Mesenteric fat pad (tissue), 1 donor: ENCODE data around the gene FOXO3.

GRCh38 chr6:107819901-107820946 lies 3.9 kb downstream of the SCML4 start:
- PRO-cap = no peak

GRCh38 chr6:107880947-107881620 lies 57.0 kb upstream of the SCML4 start:
- PRO-cap = no peak

DNA sequence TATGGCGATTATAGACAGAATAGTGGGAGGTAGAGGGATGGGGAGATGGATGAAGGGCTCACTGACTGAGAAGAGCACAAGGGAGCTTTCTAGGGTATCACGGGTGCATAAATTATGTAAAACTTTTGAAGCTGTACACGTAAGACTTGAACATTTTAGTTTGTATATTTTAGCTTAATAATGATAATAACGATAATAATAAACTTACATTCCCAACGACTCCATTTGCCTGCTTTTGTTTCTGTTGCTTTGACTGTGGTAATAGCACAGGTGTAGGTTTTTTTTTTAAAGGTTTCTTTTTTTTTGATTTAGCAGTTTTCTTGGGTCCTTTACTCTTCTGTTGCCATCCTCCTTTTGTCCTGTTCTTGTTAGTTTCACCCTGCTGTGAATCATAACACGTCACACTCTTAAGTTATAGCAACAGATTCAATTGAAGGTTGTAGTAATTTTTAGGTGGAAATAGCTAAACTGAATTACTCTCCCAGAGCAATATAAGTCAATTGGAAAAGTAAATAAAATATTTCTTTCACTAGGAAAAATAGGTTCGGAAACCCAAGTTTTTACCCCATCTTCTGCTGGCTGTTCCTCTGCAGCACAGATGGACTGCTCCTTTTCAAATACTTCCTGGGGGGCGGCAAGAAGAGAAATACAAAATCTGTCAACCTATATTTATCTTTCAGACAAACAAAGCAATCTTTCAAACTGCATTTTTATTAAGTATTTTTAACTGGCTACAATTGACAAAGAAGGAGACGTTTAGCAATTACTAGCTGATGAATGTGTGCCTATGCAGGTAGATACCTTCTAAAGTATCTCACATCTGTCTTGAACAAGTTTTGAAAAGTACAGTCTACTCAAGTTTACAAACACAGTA lies 64.5 kb downstream of the SEC63 start:
- PRO-cap = no peak

DNA sequence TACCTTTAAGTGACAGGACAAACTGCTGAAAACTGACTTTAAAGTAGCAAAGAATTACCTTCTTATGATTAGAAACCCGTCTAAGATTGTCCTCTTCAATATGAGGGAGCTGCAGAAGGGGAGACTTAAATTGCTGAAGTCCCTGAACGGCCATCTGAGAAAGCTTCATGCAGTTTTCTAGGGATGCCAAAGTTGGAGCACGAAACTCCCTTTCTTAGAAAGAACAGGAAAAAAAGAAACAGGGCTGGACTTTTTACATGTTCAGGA lies 55.3 kb downstream of the SEC63 start:
- PRO-cap = no peak

DNA sequence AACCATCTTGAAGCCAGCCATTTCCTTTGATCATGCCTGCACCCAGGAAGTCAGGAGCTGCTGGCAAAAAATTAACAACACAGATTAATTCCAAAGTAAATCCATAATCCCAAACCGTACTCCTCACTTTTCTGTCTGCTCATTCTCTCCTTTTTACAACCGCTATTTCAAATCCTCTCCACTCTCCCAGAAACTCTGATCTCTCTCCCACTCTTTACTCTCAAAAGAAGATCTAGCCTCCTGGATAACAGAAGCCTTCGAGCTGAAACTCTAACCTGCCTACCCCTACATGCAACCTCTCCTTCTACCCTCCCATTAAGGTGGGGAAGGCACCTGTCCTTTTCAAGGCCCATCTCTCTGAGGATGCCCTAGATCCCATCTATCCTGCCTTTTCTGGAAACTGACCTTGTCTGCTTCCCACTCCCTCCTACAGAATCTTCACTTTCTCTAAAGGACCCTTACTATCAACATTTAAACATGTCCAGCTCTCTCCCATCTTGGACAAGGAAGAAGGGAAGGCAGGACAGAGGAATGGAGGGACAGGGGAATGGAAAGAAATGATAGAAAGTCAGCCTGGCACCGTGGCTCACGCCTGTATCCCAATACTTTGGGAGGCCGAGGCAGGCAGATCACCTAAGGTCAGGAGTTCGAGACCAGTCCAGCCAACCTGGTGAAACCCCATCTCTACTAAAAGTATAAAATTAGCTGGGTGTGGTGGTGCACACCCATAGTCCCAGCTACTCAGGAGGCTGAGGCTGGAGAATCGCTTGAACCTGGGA lies 7.4 kb downstream of the OSTM1 start:
- PRO-cap = no peak

DNA sequence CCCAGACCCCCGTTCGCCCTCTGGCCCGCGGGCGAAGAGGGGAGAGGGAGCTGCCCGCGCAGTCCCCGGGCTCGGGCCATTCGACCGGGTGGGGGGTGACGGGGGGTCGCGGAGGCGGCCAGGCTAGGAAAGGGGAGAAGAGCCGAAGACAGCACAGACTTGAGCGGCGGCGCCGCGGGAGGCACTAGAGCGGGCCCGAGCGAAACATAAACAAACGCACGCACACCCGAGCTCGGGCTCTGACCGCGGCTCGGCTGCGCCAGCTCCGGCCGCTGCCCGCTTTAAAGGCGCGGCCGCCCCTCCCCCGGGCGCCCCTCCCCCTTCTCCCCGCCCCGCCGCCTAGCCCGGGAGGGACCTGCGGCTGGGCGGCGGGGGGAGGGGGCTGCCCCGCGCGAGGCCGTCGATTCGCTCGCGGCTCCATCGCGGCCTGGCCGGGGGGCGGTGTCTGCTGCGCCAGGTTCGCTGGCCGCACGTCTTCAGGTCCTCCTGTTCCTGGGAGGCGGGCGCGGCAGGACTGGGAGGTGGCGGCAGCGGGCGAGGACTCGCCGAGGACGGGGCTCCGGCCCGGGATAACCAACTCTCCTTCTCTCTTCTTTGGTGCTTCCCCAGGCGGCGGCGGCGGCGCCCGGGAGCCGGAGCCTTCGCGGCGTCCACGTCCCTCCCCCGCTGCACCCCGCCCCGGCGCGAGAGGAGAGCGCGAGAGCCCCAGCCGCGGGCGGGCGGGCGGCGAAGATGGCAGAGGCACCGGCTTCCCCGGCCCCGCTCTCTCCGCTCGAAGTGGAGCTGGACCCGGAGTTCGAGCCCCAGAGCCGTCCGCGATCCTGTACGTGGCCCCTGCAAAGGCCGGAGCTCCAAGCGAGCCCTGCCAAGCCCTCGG lies at the start of gene FOXO3:
Gene FOXO3 (plus strand): TSS at position 441 of the 877 bp plus-strand sequence.
- PRO-cap = bidirectional peak, plus-strand start at position 484 of the sequence, minus-strand start at position 256 of the sequence; unidirectional peak, plus-strand start at position 712 of the sequence

DNA sequence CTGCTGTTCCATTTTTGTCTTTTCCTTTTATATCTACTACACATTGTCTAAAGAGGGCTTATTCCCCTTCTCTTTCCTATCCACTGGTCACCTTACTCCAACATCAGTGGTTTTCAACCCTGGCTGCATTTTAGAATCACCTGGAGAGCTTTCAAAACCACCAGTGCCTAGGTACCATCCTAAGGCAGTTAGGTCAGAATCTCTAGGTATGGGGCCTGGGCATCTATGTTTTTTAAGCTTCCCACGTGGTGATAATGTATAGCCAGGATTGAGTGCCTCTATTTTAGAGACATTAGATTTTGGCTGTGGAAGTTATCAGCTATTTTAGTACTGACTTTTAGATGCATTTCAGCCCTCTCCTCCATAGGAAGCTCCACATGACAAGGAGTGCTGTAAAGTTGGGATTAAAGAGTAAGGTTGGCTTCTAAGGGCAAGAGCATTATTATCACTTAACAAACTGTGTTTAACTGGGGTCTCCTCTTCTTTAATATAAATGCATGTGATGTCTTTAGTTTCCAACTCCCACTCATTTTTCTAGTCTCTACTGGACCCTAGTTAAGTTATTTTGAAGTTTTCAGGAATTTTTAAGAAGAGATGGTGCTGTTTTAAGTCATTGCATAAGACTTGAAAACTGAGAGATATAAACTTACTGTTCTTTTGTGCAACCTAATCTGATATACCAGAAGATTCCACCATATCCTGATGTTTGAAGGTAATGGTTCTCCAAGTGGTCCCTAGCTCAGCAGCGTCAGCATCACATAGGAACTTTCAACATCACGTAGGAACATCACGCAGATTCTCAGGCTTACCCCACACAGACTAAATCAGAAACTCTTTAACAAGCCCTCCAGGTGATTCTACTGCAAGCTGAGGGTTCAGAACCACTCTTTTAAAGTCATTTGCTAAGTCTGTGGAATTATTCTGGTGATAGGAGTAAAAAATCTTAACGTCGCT lies 17.0 kb downstream of the FOXO3 start:
- PRO-cap = no peak

- PRO-cap = no peak
Measured at GRCh38 chr6:108595976-108596512, 35.3 kb downstream of the FOXO3 start.

GRCh38 chr6:108680141-108680969 lies 119.6 kb downstream of the FOXO3 start:
- PRO-cap = no peak

DNA sequence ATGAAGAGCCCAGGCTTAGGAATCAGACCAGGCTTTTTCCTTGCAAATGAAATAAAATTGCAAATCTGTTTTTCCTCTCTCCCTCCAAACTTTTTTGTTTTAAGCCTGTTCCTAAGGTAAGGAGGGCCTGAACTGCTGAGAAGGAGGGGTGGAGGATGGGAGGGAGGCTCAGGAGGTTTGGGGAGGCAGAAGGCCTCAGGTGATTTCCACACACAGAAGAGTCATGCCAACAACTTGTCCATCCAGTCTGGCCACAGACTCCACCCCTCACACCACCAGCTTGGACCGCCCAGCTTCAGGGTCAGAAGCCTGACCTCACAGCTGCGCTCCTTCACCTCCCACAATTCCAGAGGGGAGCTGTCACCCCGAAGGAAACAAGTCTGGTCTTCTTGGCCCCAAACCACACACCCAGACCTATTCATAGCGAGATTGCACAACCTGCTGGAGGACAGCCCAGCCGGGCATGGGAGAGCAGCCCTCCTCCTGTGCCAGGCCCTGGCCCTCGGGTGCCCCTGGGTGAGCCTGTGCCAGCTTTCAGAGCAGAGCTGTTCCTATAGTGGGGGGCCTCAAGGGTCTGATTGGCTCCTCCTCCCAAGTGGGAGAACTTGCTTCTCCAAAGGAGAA lies 128.5 kb downstream of the FOXO3 start:
- PRO-cap = no peak

DNA sequence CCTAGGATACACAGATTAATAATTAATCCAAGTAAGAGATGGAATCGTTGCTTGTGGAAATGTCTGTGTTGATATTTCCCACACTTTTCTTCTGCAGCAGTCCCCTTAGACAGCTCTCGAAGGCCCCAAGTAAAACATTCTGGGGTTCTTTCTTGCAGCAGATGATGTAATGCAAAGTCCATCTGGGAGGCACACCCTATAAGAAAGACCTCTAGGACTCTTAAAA lies 54.7 kb upstream of the ARMC2 start:
- PRO-cap = no peak

- PRO-cap = no peak
Measured at GRCh38 chr6:108948398-108949112, 100.3 kb downstream of the ARMC2 start.

GRCh38 chr6:109008291-109009372 lies 86.0 kb downstream of the SESN1 start:
- PRO-cap = no peak

DNA sequence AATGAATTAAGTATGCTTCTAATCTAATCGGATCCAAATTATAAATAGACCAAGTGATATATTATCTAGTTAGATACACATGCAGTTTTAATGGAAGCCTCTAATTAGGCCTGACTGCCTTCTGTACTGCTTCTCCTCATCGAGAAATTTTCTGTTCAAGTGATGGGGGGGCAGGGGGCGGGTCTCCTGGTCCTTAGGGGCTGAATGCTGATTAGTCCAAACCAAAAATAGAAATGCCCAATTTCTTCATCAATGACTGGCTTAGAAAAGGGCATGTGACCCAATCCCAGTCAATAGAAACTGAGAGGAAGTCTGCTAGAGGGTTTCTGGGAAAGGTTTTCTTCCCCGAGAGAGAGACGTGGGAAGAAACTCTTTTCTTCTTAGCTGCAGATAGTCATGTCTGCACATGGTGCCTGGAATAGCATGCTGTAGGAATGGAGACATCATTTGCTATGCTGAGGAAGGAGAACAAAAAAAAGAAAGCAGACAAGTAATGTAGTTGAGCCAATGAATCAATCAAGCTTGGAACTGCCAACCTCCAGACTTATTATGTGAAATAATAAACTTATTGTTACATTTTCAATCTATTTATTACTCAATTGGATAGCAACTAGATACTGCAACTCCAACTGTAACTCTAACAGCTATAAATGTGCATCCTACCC lies 6.7 kb downstream of the SESN1 start:
- PRO-cap = no peak

DNA sequence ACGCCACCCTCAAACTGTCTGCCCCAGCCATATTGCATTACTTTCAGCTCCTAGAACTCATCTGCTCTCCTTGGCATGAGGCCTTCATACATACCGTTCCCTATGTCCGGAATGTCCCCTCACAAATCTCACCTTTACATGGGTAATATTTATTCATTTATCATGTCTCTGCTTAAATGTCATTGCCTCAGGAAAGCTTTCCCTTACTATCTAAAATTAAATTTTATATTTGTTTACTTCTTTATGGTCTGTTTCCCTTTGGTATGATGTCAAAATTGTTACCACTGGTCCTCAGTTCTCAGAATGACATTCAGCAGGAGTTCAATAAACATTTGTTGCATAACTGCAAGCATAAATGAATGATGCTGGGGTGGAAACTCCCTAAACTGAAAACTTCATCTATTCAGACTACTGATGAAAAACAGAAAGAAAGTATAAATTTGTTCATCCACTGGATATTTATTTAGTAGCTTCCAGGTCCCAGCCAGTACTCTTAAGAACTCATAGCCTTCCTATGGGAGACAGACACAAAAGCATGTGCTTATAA lies 3.1 kb downstream of the SESN1 start:
- PRO-cap = no peak

DNA sequence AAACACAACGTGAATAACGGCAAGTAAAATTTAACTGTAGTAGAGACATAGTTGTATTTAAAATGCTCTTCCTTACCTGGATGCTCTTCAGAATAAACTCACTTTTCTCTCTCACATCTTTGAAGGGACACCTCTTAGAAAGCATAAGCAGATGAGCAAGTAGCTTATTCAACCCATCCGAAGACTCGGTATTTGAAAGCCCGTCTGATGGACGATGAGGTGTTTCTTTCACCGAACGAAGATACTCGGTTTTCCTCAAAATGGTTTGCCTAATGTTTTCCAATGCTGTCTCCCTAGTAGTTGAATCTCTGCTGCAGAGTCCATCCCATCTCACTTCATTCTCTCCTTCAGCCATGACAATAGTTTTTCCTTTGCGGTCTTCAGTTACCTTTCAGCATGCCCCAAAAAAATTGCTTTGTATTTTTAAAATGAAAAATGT lies 908 bp downstream of the SESN1 start:
- PRO-cap = no peak

- PRO-cap = no peak
Measured at GRCh38 chr6:109239630-109240258, 142.5 kb downstream of the CD164 start.

GRCh38 chr6:109317118-109317381 lies 65.2 kb downstream of the CD164 start:
- PRO-cap = no peak

DNA sequence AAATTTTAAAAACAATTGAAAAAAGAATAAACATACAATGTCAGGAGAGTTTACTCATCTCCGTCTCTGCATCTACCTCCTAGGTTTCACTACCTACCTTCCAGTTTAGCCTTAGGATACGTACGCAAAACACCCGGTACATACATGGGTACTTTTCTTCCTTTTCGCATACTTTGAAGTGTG lies 969 bp downstream of the CD164 start:
- PRO-cap = no peak

DNA sequence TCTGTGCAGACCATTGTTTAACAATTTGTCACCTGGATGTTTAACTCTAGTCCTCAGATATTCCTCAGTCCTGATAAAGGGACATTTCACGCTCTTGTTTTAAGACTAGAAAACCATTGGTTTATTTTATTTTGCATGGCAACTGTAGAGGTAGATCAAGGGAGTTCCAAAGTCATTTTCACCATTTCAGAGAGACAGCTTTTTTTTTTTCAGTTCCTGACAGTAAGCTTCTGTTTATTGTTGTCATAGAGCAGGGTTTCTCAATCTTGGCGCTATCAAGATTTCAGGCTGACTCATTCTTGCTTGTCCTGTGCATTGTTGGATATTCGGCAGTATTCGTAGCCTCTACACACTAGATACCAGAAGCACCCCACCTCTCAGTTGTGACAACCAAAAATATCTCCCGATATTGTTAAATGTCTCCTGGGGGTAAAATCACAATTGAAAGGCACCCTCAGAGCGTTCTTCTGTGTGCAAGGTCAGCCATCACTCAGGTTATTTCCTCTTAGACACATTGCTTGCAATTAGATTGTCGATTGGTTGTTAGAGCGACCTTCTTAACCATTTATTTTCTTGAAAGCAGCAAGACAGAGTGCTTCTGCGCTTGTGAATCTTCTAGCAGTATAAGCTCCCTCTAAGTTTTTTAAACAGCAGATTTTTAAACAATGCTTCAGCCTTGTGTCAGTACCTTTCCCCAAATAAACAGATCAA lies 2.2 kb upstream of the CD164 start:
- PRO-cap = no peak